Measurements from ENCODE around the gene UCKL1.

DNA sequence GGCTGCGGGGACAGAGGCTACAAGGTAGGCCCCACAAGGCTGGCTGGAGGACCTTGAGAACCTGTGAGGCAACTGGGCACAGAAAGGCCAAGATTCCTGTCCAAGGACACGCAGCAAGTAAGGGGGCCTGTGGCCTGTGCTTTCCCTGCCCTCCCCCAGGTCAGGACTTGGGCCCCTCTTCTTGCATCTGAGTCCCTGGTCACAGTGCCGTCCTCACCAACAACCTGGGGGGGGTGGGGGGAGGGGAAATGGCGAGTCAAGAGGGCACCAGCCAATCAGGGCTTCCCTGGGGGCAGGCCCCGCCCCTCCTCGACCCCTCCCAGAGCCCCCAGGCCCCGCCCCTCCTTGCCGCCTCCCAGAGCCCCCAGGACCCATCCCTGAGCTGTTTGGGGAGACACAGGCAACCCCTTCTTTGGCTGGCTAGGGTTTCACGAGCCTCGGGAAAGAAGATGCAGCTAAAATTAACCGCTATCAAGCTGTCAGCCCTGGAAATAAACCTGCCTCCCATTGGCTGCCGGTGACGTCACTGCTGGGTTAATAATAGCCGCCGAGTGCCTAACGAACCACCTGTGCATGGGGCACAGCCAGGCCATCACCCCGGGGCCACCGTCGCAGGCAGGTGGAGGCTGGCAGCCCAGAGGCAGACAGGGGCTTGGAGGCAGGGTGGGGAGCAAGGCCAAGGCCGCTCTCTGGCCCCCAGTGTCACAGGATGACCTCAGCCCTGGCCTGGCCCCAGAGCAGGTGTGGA, 3.0 kb upstream of the EEF1A2 start:
- PRO-cap = no peak

DNA sequence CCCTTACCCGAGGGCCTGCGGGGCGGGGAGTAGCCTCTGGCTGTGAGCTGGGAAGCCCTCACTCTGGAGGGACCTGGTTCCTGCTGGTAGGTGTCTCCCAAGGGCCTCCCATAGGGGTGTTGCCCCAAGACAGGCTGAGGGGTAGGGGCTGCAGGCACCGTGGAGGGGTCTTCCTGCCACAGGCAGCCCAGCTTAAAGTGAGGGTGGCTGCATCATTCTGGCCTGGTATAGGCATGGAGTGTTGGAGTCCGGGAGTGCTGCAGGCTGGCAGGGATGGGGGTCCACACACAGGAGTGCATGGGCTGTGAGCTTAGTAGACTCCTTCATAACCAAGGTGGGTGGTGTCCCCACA, 1.9 kb downstream of the PPDPF start:
- PRO-cap = no peak

DNA sequence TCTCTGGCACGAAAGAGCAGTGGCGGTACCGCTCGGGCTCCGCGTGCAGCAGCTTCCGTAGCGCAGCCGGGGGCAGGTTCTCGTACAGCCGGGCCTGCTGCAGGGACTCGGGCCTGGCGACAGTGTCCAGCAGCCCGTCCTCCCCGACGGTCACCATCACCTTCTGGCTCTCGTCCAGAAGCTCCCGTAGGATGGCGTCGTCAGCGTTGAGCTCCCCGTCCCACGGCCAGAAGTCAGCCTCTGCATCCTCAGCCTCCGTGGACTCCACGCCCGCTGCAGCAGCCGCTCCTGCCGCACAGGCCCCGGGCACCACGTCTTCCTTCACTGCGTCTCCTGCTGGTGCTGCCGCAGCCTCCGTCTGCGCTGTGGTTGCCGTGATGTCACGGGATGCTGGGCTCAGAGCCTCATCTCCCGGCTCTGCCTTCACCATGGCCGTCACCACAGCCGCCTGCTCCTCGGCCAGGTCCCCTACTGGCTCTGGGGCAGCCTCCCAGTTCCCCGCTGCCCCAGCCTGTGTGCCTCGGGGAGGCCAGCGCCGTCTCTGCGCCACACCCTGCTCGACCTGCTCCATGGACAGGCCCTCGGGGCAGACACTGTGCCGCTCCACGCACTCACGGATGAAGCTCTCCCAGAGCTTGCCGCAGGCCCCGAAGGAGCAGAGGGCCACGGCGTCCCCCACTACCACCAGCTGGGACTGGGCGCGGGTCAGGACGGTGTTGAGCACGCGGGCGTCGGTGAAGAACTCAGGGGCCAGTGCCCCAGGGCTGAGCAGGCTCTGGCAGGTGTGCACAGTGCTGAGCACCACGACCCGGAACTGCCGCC, 8.4 kb downstream of the HELZ2 start:
- PRO-cap = no peak

- PRO-cap = no peak
Observed at GRCh38 chr20:63577169-63577722, 3.2 kb upstream of the HELZ2 start.

DNA sequence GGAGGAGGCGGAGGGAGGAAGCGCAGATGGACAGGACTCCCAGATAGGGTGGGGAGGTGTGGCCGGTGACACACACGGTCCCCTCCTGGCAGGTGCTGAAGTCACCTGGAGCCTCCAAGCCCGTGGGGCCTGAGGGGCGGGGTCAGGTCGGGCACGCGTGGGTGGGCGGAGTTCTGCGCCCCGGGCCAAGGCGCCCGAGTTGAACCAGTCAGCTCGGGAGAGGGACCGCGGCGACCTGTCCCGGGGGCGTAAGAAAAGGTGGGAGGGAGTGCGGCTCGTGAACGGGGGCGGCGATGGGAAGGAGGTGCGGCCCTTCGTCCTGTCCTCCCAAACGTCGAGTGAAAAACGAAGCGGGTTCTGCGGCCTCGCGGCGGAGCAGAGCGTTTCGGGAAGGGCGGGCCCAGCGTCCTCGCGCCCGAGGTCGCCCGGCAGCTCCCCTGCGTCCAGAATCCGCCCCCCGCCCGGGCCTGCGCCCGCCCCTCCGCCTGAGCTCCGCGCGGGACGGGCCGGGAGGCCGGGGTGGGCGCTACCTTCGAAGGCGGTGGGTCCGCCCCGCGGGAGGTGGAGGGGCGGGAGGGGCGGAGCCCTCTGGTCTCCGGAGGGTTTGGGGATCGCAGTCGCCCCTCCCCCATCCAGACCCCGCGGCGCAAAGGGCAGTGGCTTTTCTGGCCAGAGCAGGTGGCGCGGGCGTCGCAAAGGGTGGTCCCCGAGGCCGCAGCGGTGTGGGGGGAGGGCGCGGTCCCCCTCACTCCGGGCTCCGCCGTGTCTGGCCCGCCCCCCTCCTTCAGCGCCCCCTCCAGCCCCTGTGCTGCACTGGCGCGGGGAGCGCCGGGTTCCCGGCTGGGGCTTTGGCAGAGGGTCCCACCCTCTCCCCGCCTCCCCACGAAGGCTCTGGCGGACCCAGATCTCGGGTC, 924 bp downstream of the STMN3 start:
- PRO-cap = no peak

GRCh38 chr20:63661012-63662094, 3.2 kb downstream of the RTEL1 start:
- PRO-cap = no peak

GRCh38 chr20:63685446-63686297, 10.8 kb upstream of the TNFRSF6B start:
- PRO-cap = no peak

- PRO-cap = no peak
Observed at GRCh38 chr20:63787115-63787753, 43.8 kb downstream of the ZBTB46 start.

GRCh38 chr20:63787754-63788181, 43.3 kb downstream of the ZBTB46 start:
- PRO-cap = no peak

DNA sequence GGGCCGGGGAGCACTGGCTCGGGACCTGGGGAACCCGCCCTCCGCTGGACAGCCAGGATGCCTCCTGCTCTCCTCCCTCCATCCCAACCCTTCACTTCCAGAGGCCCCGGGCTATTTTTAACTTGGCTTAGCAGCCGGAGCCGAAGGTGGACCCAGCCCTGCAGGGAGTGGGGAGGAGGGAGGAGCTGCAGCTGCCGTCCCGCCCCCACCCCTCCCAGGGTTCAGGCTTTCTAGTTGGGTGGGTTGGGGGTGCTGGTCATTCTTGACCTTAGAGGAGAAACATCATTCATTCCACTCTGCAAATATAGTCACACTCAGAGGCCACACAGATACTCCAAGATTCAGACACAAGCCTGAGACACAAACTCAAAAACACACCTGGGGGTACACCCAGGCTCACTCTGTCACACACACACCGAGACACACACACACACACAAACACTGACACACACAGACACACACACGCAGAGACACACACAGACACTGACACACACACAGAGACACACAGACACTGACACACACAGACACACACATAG, 14.7 kb upstream of the ABHD16B start:
- PRO-cap = unidirectional peak, minus-strand start at position 91 of the sequence

GRCh38 chr20:63869000-63869524, 4.0 kb downstream of the TPD52L2 start:
- PRO-cap = no peak

- PRO-cap = no peak
Observed at GRCh38 chr20:63877656-63878150, 12.6 kb downstream of the TPD52L2 start.

- PRO-cap = unidirectional peak, minus-strand start at chr20:63956416; bidirectional peak, plus-strand start at chr20:63956750, minus-strand start at chr20:63956447
Observed at GRCh38 chr20:63956186-63956552, at the start of gene UCKL1. Gene UCKL1 (minus strand): TSS chr20:63956416.

GRCh38 chr20:63959229-63959822, 3.1 kb upstream of the UCKL1 start:
- PRO-cap = no peak

DNA sequence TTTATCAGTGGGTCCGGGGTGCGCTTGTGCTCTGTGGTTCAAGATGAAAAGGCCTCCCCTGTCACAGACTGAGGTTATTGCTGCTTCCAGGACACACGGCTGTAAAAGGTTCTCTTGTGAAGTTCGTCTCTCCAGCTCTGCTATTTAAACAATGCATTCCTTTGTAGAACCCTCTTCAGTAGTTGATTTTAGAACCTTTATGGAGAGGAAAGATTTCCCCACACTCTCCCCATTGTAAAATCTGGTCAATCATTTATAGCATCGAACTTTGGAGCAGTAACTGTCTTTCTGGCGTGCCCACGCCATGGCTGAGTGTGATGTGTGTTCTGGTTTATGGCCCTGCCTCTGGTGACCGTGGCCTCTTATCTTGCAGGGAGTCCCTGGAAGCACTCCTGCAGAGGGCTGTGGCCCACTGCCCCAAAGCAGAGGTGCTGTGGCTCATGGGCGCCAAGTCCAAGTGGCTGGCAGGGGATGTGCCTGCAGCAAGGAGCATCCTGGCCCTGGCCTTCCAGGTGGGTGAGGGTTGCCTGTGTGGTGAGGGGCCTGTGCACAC, 11.7 kb upstream of the C20orf204 start:
- PRO-cap = no peak

- PRO-cap = no peak
Observed at GRCh38 chr20:64070259-64070603, 7.2 kb downstream of the TCEA2 start.

GRCh38 chr20:64161878-64162373, 2.3 kb upstream of the MYT1 start:
- PRO-cap = no peak

DNA sequence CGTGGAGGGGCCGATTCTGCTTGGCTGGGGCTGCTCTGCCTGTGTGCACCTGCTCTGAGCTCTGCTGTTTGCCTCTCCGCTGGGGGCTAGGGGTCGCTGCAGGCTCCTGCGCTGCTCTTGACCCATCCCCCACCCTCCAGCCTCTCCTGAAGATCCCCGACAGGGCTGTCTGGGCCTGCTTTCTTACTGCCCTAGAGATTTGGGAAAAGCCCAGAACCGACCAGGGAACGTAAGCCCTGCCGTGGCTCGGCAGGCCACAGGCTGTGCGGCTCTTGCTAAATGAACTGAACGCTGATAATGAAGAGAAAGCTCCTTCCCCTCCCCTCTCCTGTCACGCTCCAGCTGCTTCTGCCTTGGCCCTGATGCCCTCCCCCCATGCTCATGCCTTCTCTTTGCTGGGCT, 32.0 kb upstream of the PCMTD2 start:
- PRO-cap = no peak